Pulmonary artery (tissue), 1 donor: ENCODE measurements around the gene GNAQ.

- PRO-cap: no peak
Measured at GRCh38 chr9:75950794-75951540, 60.5 kb downstream of the PCSK5 start.

- PRO-cap: no peak
Measured at GRCh38 chr9:76385952-76386334, 8.3 kb downstream of the RFK start.

DNA sequence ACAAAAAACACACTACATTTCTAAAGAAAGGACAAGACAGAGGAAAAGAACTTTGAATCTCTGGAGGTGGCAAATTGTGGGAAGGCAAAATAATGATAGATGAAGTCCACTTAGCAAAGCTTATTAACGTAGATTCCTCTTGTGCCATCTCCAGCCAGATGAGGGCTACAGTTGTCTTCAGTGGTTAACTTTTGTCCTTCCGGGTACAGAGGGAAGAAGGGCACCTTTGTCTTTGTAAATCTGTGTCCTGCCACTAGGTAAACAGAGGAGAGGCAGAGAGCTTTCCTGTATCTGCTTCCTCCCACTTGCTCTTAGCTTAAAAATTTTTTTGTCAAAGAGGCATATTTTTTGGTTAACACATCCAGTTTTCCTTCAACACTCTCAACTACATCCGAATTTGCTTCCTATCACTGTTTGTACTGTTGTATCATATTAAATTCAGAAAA is 7.7 kb upstream of the RFK start:
- PRO-cap: no peak

- PRO-cap: no peak
Measured at GRCh38 chr9:76873184-76873838, 32.6 kb downstream of the PRUNE2 start.

DNA sequence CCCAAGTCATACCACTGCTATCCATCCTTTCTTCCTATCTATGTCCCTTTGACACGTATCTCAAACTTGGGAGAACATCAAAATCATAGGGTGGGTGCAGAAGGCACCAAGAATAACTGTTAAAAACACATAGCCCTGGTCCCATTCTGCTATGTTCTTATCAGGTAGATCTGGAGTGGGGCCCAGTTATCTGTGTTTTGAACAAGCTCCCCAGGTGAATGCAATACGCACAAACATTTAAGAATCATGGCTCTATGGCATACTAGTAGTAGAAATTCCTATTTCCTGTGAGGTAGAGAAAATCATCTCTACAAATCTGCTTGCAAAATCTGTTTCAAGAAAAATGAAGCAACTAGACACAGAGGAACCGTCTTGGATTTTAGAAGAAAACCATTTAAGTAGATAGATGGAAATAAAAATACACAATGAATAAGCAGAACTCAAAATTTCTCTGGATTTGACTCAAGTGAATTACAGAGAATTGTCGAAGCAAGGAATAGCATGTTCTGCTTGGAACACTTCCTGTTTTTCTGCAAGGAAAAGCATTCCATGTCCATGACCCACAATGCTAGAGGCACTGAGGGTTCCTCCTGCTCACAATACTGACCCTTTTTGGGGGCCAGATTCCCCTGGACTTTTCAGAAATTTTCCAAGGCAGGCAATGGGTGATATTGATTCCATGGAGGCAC is 30.0 kb downstream of the PRUNE2 start:
- PRO-cap: no peak

DNA sequence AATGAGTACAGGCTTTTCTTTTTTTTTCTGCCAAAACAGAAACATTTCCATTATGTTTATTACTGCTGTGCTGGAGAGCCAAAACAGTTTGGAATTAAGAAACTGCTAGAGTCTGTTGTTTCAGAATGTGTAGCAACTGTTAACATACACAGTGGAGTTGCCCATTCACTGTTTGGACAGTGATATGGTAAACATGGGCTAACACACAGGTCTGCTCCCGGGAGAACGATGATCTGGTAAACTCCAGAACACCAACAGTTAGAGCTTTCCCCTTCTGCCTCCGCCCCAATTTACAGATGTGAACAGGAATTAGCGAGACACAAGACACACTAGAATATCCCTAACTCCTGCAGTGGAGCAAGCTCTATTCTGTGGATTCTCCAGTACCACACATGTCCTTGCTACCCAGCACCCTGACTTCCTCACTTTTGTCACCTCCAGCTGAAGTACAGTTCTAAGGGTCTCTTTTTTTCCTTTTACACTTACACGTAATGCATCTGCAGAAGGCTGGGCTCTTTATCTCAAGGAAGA is 771 bp downstream of the PRUNE2 start:
- PRO-cap: no peak

- PRO-cap: no peak
Measured at GRCh38 chr9:76912385-76913015, 6.6 kb upstream of the PRUNE2 start.

GRCh38 chr9:77178536-77178965 is 1.2 kb downstream of the VPS13A start:
- PRO-cap: no peak

GRCh38 chr9:77370156-77370904 is 193.0 kb downstream of the VPS13A start:
- PRO-cap: no peak

DNA sequence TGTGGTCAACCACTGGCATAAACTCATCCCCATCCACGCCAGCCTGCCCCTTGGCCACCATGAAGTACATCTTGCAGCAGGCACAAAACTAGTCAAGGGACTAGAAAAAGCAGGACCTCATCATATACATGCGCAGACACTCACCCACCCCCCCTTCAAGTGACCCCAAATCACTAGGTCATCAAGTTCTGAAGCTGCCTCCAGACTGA is 96.9 kb downstream of the GNA14 start:
- PRO-cap: no peak

- PRO-cap: no peak
Measured at GRCh38 chr9:77647367-77648200, 538 bp downstream of the GNA14 start.

- PRO-cap: no peak
Measured at GRCh38 chr9:77770275-77770750, 122.2 kb upstream of the GNA14 start.

DNA sequence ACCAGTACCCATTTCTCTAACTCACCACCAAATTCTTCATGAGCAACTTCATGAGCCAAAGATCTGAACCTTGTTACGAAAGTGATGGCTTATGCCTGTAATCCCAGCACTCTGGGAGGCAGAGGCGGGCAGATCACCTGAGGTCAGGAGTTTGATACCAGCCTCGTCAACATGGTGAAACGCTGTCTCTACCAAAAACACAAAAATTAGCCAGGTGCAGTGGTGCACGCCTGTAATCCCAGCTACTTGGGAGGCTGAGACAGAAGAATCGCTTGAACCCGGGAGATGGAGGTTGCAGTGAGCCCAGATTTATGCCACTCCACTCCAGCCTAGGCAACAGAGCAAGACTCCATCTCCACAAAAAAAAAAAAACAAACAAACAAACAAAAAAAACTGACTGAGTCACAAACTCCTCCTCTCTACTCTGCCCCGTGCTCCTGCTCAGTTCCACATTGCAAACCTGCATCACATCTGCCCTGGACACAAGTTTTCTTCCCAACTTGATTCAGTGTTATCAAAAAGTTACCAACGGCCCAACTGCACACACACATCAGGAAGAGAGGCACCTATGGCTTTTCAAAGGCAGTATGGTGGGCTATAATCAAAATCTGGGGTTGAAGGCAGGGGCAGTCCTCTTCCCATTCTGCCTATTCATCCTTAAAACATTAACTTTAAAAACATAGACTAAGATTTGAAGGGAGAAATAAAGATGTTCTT is 61.6 kb downstream of the GNAQ start:
- PRO-cap: no peak

DNA sequence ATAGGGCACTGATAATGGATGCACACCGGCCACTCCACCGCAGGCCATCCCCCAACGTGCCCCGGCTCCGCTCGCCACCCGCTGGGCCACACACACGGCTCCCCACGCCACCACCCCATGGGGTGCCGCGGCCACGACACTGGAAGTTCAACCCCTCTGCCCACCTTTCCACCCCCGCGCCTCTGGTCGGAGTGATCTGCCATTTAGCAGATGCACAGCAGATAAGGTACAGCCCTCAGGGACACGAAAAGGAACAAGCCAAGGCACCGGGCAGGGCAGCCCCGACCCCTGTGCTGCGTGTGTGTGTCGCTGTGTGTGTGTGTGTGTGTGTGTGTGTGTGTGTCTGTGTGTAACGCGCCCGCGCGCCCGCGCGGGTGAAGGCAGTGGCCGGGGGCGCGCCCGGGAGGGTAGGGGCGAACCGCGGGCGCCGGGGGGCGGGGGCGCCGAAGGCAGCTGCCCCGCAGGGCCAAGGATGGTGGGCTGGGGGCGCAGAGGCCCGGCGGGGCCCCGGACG is 976 bp downstream of the GNAQ start:
- PRO-cap: bidirectional peak, plus-strand start at position 383 of the sequence, minus-strand start at position 295 of the sequence

GRCh38 chr9:78031696-78032016 is at the start of gene GNAQ:
Gene GNAQ, minus strand, starts transcription at chr9:78031811.
- PRO-cap: bidirectional peak, plus-strand start at chr9:78031958, minus-strand start at chr9:78031923

- PRO-cap: no peak
Measured at GRCh38 chr9:78032794-78033674, 1.4 kb upstream of the GNAQ start.

DNA sequence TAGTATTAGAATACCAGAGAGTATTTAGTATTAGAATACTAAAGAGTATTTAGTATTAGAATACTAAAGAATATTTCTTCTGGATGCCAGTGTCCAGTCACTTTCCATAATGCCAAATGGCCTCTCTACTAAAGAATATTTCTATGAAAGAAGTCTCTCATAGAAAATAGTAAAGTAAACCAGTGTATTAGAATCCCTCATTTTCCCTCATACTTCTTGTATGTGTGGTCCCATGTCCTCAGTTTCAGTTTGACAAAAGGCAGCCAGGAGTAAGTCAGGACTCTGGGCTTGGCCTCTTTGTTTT is 47.4 kb upstream of the CEP78 start:
- PRO-cap: no peak

DNA sequence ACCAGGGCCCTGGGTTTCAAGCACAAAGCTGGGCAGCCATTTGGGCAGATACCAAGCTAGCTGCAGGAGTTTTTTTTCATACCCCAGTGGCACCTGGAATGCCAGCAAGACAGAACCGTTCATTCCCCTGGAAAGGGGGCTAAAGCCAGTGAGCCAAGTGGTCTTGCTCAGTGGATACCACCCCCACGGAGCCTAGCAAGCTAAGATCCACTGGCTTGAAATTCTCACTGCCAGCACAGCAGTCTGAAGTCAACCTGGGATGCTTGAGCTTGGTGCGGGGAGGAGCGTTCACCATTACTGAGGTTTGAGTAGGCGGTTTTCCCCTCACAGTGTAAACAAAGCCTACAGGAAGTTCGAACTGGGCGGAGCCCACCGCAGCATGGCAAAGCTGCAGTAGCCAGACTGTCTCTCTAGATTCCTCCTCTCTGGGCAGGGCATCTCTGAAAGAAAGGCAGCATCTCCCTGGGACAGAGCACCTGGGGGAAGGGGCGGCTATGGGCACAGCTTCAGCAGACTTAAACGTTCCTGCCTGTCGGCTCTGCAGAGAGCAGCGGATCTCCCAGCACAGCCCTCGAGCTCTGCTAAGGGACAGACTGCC is 34.8 kb upstream of the CEP78 start:
- PRO-cap: no peak

DNA sequence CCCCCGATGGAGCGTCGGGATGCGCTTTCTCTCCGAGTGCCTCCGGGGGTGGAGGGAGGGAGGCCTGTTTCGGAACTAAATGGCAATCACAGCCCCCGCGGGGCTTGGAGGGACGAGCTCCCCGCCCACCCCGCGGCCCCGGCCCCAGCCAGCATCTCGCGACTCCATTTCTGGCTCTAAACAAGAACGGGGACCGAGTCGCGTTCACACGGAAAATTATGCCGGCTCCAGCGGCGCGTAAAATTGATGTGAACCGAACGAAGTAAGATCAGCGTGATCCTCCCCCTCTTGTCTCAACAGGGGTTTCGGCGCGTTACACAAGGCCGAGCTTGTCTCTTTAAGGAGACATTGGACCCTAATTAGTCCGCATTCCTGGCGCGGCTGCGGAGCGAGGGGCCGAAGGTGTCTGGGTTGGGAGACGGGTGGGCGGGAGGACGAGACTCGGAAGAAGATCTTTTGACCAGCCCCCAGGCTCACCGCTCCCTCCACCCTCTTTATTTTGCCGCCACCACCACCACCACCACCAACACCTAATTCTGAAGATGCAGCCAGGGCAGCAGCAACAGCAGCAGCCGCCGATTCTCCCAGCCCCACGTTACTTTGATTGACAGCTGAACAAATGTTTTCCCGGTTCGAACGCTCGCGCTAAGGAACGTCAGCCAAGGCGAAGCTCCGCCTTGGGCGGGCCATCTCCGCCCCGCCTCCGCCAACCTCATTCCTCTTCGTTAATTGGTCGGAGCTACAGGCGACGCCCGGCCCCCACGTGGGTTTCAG is 718 bp upstream of the TLE4 start:
- PRO-cap: unidirectional peak, minus-strand start at position 597 of the sequence

DNA sequence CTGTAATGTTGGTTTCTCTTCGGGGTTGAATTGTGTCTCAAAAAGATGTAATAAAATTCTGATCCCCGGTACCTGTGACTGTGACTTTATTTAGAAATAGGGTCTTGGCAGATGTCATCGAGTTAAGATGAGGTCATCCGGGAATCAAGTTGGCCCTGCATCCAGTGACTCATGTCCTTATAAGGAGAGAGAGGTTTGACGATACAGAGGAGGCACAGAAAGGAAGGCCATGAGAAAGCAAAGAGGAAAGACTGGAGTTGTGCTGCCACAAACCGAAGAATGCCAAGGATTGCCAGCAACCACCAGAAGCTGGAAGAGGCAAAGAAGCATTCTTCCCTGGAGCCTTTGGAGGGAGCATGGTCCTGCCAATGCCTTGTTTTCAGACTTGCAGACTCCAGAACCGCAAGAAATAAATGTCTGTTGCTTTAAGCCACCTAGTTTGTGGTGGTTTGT is 114.6 kb downstream of the TLE4 start:
- PRO-cap: no peak